Cardiac septum (tissue), 1 donor: Measurements from ENCODE around the genes PATZ1, EIF4ENIF1 and RTCB.

DNA sequence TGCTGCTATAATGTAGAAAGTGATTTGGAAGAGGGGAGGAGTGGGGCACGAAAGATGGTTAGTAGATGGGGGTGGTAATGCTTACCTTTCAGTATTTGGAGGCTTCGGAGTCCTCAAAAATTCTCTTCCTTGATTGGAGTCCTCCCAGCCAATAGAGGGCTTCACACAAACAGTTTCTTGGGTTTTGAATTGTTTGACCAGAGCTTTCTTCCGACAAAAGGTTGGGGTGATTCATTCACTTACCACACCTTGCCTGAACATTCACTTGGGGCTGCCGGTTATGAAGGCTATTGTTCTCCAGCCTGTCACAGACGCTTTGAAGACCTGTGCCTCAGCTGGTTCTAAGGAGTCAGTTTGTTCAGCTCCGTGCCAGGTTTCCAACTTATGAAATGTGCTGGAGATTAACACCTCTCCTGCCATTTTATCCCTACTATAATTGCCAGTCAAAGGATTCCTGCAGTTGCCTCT lies 31.2 kb downstream of the LIMK2 start:
- PRO-cap, result no peak

DNA sequence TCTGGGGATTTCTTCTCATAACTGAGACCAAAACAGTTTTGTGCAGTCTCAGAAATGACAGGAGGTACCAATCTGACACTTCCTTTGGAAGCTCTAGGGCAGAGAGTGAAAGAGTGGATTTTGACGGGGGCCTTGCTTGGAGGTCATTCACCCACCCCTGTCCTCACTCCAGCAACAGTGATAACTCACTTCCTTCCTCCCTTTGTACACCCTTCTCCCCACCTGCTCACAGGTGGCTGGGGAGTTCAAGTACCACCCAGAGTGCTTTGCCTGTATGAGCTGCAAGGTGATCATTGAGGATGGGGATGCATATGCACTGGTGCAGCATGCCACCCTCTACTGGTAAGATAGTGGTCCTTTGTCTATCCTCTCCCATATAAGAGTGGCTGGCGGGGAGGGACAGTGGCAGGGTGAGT lies 33.4 kb downstream of the PIK3IP1 start:
- PRO-cap, result no peak

DNA sequence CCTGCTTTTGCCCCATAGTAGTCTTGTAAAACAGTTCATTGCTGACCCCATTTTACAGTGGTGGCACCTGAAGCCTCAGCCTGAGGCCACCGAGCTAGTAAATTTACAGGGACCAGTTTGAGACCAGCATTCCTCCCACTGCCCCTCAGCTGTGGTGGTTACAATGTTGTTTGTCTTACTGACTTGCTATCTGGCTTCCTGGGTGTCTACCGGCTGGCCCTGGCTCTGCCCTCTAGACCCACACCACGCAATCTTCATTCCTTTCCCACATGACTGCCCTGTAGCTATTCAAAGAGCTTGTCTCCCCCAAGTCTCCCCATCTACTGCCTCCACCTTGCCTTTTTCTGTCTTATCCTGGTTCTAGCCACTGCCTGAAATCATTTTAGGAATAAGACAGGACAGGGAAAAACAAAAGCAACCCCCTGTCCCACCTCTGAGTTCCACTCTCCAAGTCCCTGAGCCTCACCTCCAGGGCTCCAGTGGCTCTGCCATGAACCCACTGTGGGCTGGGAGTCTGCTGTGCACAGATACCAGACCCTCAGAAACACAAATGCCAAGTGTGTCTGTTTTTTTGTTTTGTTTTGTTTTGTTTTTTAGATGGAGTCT lies 20.7 kb downstream of the PIK3IP1 start:
- PRO-cap, result no peak

GRCh38 chr22:31281976-31283050 lies 10.0 kb downstream of the PIK3IP1 start:
- PRO-cap, result no peak

DNA sequence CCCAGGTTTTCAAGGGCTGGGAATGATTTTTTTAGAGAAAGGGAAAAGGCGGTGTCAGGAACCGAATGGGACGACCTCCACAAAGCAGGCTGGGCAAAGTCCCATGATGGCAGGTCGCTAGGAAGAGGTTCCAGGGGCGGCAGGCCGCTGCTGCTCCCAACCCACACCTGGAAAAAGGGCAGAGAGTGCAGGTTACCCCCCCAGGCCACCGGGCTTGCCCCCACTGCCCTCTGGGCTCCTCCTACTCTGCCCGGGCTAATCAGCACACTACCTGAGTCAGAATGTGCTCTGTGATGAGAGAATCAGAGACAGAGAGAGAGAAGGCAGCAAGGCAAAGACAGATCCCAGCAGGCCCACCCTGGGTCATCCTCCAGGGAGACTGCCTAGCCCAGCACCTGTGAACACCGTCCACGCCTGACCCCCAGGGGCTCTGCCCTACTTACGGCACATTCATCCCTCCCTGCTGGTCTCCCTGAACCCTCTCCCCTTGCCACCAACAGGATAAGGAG lies 4.6 kb downstream of the PATZ1 start:
- PRO-cap, result no peak

DNA sequence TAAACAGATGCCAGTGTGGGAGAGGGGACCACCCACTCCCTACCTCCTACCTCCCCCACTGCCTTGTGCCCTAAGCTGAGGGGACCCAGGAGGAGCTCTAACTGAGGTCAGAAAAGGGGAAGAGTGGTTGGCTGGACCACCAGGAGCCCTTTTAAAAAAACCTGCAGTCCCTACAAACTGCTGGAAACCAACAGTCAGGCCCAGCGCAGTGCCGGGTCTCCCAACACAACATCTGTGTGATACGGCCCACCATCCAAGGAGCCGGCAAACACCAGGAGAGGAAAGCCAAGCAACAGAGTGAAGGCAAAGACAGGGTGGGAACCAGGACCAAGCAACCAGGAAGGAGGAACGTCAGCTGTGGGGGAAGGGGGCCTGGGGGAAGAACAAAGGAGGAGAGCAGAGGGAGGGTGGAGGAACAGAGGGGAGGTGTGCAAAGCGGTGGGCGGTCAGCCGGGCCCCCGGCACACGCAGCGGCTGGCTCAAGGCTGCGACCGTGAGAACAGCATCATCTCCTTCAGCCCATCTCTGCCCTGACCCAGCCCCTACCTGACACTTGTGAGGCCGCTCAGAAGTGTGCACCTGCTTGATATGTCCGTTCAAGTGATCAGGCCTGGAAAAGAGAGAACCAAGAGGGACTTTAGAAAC lies 3.7 kb downstream of the PATZ1 start:
- PRO-cap, result no peak

DNA sequence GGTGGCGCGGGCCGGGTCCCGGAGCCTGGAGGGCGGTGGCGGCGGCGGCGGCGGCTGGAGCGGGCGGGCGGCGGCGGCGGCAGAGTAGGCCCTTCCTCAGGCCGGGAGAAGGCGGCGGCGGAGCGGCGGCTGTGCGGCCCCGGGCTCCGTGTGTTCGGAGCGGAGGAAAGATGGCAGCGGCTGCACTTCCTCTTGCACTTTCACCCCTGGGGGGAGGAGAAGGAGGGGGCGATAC lies at the start of gene PATZ1:
TSS of gene PATZ1 (minus strand) at position 175 of the 235 bp plus-strand sequence.
- PRO-cap, result bidirectional peak, plus-strand start outside the sequence, minus-strand start at position 154 of the sequence

DNA sequence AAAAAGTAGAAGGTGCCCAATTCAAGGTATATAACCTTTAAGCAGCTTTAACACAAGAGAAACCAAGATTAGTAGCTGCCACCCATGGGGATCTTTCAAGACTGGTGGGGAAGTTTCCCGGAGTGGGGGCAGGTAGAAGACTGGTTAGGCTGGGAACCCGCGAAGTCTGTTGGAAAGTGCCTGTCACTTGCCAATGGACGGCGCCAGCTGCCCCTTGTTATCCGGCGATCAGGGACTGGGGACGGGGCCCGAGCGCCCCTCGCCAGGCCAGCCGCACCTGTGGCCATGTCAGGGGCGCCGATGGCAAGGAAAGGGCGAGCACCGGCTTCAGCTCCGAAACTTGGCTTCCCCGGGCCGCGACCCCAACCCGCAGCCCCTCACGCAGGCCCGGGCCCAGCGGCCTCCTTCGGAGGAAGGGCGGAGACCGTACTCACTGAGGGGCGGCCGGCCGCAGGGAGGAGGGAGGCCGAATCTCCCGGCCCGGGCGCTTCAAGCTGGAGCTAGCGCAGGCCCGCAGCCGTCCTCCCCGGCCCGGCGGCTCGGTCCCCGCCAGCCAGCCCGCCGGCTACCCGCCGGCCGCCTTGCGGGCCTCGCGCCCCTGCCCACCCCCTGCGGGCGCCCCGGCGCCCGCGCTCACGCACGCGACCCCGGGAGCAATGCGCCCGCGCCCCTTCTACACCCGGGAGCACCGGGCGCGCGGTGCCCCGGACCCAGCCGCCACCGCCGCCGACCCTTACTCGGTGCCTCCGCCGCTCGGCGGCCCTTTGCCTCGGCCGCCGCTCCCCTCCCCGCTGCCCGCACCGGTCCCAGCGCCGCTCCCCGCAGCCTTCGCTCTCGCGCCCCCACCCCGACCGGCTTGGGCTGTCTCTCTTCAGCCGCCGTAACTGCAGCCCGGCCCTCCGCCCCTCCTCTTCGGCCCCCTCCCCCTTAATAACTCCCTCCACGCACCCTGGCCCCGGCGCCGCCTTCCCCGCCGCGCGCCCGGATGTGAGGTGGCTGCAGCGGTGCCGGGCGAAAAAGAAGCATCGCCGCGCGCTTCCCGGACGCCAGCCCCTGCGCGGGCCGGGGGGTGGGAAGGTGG lies at the start of gene EIF4ENIF1:
TSS of gene EIF4ENIF1 (minus strand) at position 886 of the 1,081 bp plus-strand sequence.
- PRO-cap, result bidirectional peak, plus-strand start outside the sequence, minus-strand start at position 858 of the sequence

- PRO-cap, result no peak
Measured at GRCh38 chr22:31589081-31589643, 72.9 kb downstream of the PISD start.

- PRO-cap, result no peak
Measured at GRCh38 chr22:31646129-31647198, 15.6 kb downstream of the PISD start.

- PRO-cap, result no peak
Measured at GRCh38 chr22:31829585-31830029, 75.8 kb downstream of the DEPDC5 start.

DNA sequence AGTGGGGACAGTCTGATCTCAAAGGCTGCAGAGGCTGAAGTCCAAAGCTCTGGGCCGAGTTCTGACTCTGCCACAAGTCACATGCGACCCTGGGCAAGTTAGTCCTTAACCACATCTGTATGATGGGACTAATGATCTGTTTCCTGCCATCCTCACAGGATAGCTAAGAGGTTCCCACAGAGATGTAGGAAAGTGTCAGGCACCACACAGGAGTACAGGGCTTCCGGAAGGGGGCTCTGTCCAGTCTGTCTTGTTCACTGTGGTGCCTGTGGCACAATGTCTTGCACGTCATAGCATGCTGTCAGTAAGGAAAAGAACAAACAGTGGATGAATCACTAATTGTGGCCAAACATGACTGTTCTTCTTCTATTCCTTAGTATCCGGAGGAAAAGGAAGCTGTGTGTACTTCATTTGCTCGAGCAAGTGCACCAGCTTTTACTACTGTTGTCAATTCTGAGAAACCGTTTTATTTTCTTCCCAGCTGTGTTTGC lies 73.5 kb upstream of the YWHAH start:
- PRO-cap, result no peak

- PRO-cap, result bidirectional peak, plus-strand start at chr22:31944994, minus-strand start at chr22:31944934
Measured at GRCh38 chr22:31944846-31945725, 751 bp downstream of the YWHAH start.

DNA sequence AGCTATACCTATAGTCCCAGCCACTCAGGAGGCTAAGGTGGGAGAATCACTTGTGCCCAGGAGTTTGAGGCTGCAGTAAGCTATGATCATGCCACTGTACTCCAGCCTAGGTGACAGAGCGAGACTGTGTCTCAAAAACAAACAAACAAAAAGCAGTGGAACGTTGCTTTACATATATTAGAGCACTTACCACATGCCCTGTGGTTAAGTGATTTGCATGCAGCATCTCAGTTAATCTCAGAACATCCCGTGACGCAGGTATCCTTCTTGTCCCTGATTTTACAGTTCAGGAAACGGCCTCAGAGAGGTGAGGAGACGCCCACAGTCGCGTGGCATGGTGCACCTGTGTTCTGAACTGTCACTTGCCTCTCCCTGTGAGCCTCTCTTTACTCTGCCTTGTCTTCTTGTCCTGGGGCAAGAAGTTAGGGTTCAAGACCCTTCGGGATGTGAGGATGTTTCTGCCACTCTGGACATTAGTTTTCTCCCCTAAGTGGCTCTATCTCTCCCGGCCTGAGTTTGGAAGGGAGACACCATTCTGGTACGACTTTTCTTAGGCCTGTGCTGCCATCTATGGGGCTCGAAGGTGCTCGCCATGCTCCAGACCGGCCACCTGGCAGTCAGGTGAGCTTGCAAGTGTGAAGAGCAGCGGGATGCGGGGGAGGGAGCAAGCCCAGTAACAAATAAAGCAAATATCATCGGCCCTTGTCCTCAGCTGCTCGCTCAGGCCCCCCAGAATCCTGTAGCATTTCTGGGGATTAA lies 25.5 kb downstream of the YWHAH start:
- PRO-cap, result no peak

DNA sequence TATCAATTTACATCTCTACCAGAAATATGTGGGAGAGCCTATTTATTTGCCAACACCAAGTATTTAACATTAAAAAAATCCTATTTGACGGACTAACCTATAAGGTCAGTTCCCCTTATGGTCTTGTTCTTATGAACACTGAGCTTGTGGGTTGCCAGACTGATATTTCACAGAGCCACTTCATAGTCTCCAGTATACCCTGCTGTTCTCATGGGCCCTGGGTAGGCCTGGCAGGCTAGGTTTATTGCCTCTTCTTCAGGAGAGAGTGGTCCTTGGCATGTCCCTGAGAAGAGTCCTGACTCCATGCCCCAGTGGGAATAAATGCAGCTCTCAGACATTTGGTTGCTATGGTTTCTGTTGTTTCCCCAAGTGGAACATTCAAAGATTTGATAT lies 15.6 kb downstream of the SLC5A1 start:
- PRO-cap, result no peak

DNA sequence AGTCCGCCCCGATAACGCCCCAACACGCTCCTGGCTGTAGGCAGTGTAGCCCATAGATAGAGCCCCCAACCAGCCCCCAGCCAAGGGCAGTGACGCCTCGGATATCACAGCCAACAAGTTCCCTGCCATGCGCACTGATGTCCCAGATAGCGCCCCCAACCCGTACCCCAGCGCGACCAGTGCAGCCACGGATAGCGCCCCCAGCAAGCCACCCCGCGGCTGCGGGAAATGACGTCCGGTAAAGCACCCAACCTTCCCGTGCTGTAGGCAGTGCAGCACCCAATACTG lies 792 bp downstream of the RFPL2 start:
- PRO-cap, result no peak

DNA sequence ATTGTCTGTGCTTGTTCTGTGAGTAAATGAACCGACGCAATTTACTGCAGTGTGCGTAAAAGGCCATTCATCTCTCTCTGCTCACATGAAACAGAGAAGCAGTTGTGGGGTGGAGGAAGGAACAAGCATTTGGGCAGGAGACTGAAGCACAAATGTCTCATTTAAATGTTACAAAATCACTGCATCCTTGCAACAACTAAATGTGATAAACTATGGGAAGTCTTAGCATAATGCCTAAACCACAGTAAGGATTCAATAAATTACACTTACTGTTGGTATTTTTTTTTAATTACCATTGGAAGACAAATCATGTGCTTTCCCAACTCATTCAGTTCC lies 21.5 kb upstream of the RFPL2 start:
- PRO-cap, result no peak

- PRO-cap, result bidirectional peak, plus-strand start at chr22:32412277, minus-strand start at chr22:32412247
Measured at GRCh38 chr22:32411318-32412387, at the start of gene RTCB. RTCB (minus strand) TSS chr22:32412247.

DNA sequence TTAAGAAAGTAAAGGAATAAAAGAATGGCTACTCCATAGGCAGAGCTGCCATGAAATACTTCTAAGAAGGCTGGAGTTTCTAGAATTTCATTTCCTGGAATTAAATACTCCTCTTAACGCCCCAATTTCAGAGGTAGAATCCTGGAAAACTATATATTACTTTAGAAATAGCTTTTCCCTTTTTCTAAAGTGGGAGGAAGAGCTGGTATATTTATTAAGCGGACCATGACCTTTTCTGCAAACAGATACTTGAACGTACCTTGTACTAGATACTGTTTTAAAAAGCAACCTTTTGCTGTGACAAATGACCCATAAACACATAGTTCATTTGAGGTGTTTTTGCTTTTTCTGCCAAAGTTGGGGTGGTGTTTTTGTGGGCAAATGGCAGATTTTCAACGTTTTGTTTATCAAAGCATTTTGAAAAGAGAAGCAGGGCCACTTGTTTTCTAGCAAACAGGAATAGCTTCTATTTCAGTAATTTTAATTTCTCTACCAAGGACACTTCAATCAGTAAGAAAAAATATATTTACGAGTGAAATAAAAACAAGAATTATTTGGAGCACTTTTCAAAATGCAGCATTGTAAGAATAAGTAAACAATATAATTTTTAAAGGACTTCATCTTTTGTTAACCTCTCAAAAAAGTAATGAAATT lies 2.2 kb downstream of the FBXO7 start:
- PRO-cap, result no peak

DNA sequence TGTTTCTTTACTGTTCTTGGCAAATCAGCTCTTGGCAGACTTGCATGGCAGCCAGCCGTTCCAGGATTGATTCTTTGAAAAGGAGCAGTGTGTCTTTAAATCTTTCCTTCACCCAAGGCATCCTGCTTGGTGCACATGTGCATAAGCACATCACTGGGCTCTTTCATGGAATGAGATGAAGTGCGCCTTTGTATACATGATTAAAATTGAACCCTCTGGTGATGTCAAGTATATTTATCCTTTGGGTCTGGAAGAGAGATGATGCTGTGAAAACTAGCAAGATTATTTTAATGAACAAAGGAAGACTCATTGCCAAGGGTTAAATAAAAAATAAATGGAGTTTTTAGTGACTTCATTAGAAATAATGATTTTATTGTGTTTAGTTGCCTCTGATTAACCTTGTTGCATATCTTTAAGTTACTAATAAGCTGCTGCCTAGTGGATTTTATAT lies 12.5 kb downstream of the FBXO7 start:
- PRO-cap, result no peak